Right common carotid artery plus branches (tissue), 1 donor: ENCODE measurements around a stretch of chr9.

DNA sequence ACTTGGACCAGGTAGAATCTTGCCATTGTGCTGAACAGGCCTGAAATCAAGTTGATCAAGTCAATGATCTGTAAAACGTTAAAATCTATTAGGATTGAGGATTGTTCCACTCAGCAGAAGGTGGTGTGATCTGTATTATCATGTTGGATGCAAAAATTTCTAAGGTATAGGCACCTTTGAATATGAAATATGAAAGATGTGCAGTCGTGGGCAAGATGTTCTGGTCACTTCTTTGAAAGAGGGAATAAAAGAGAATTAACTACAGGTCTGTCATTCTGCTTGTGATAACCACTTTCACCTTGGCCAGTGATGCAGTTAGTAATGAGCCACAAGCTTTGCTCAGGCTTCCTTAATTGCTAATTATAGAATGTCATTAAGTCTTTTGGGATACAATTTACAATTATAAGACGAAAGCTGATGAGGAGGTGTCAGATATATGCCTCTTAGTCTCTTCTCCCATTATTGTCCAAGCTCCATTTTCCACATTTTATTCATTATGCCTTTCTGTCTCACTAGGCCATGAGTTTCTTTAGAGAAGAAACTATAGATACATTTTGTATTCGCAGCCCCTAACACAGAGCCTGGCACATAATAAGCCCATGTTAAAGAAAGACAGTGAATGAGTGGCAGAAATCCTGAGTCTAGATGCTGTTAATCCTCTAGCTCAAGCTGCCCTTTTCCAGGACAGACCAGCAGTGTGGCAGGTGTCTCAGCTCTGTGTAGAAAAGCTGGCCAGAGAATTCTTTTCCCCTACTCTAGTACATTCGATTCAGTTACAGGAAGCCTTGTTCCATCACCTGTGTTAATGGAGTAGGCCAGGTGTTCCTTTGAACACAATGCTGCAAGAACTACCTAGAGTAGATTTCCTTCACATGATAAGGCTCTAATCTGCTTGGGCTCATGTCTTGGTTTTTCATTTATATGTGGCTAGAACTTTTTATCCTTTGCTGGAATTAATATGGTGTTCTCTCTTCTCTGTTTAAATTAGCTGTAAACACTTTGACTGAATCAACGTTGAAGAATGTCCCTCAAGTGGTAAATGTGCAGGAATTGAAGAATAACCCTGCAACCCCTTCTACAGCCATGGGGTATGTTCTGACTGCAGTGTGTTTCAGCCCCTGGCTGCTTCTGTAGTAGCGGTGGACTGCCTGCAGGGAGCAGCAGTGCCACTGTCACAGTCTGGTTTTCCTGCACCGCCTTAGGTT is 52.3 kb downstream of the NUP214 start:
- PRO-cap, result no peak

DNA sequence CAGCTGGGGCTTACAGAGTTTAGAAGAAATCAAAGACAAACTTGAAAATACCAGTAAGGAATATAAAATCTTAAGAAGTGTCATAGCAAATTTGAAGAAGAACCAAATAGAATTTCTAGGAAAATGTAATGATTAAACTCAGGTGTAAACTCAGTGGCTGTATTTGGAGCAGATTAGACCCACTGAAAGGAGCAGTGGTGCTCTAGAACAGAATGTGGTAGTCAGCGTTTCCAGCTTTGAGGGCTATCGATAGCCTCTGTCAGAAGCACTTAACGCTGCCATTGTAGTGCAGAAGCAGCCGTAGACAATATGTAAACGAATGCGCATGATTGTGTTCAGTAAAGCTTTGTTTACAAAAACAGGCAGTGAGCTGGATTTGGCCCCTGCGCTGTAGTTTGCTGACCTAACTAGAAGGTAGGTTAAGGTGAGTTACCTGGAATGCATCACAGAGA is 72.1 kb downstream of the FAM78A start:
- PRO-cap, result no peak

GRCh38 chr9:131214631-131215525 is 61.4 kb downstream of the FAM78A start:
- PRO-cap, result no peak

- PRO-cap, result no peak
Measured at GRCh38 chr9:131263977-131264629, 12.2 kb downstream of the FAM78A start.

DNA sequence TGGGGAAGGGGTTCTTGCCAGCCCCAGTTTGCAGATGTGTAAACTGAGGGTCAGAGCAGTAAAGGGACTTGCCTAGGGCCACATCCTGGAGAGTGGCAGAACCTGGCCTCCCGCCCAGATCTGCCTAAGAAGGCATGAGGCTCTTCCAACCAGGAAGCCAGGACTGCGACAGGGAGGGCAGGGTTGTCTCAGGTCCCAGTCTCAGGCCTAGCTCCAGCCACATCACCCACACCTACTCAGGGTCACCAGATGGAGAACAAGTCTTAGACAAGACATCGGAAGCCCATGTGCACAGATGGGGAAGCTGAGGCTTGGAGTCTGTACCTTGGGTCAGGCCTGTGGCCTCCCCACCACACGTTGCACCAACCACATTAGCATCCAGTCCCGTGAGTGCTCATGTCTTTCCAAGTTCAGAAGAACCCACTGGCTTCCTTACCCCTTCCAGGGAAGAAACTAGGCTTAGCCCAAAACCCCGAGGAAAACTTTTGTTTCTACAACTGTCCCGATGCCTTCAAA is 2.4 kb downstream of the FAM78A start:
- PRO-cap, result no peak

DNA sequence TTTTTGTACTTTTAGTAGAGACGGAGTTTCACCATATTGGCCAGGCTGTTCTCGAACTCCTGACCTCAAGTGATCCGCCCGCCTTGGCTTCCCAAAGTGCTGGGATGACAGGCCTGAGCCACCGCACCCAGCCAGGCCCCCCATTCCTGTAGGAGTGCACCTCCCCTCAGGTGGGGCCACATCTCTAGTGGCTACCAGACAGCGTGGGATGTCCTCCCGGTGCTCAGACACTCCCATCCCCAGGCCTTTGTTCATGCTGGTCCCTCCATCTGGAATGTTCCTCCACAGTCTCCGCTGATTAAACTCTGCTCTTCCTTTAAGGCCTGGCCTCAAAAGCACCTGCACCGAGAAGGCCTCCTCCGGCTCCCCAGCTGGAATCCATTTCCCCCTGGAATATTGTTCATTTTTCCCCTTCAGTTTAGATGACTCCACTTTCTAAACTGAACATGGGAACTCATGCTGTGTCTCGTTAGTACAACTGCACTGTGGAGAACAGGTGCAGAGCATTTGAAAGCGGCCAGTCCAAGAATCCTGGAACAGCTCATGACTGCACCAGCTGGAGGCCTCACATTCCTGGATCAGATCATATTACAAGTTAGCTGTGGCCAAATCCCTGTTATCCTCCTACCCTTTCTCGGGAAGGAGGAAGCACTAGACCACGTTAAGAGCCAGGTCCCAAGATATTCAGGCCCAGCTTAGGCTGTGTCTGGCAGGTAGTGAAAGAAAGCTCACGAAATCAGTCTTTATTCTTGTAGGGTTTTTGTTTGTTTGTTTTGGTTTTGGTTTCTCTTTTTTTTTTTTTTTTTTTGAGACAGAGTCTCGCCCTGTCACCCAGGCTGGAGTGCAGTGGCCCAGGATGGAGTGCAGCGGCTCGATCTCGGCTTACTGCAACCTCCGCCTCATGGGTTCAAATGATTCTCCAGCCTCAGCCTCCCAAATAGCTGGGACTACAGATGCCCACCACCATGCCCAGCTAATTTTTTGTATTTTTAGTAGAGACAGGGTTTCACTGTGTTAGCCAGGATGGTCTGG is 10.8 kb upstream of the PRRC2B start:
- PRO-cap, result no peak

GRCh38 chr9:131393567-131393917 is 344 bp upstream of the PRRC2B start:
- PRO-cap, result bidirectional peak, plus-strand start at chr9:131394046, minus-strand start at chr9:131393779

DNA sequence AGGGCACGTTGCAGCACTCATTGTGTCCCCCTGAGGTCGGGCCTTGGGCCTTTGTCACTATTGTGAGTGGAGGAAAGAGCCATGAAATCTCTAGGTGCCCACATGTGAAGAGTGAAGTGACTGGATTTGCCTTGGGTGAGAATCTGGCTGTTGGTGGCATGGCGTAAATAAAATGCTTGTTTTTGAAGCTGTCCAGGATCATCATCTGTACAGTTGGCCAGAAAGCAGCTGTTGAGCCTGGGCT is 27.6 kb downstream of the PRRC2B start:
- PRO-cap, result no peak

GRCh38 chr9:131432378-131433118 is 38.7 kb downstream of the PRRC2B start:
- PRO-cap, result no peak

- PRO-cap, result no peak
Measured at GRCh38 chr9:131446885-131447527, 53.1 kb downstream of the PRRC2B start.

GRCh38 chr9:131500343-131500846 is 2.3 kb upstream of the POMT1 start:
- PRO-cap, result no peak

- PRO-cap, result no peak
Measured at GRCh38 chr9:131529658-131530406, 1.2 kb downstream of the UCK1 start.

GRCh38 chr9:131588611-131589223 is 43.4 kb downstream of the PRRT1B start:
- PRO-cap, result no peak

DNA sequence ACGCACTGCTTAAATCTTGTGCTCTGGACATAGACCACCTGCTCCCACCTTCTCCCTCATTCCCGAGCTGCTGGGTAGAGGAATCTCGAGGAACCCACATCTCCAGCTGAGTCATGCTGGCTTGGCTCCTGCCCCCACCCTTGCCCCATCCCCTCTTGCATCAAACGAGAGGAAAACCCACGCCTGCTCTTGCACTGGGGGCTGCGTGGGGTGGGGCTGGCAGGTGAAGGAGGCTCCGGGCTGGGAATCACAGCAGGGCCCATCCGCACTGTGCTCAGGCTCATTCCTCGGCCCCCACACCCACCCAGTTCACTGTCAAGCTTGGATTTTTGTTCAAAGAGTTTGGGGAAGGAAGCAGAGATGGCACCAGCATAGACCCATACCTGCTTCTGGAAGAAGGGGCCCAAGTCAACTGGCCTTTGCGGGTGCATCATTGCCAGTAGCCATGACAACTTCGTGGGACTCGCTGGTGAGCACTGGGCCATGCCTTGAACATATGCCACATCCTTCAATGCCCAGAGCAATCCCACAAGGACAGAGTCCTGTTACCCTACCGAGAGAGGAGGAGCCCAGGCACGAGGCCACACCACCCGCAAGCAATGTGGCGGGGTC is 48.3 kb downstream of the PRRT1B start:
- PRO-cap, result no peak

DNA sequence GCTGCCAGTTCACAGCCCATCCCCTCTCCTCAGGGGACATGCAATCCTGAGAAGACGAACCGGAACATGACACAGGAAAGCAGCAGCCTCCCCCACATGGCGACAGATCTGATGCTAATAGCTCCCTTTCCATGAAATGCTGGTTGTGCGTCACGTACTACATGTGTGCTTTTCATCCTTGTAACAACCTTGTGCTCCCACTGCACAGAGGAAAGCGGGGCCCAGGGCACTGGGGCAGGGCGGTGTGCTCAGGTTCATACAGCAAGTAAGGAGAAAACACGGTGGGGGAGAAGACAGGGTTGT is 67.6 kb downstream of the PRRT1B start:
- PRO-cap, result no peak

GRCh38 chr9:131619362-131619831 is 74.1 kb downstream of the PRRT1B start:
- PRO-cap, result no peak

DNA sequence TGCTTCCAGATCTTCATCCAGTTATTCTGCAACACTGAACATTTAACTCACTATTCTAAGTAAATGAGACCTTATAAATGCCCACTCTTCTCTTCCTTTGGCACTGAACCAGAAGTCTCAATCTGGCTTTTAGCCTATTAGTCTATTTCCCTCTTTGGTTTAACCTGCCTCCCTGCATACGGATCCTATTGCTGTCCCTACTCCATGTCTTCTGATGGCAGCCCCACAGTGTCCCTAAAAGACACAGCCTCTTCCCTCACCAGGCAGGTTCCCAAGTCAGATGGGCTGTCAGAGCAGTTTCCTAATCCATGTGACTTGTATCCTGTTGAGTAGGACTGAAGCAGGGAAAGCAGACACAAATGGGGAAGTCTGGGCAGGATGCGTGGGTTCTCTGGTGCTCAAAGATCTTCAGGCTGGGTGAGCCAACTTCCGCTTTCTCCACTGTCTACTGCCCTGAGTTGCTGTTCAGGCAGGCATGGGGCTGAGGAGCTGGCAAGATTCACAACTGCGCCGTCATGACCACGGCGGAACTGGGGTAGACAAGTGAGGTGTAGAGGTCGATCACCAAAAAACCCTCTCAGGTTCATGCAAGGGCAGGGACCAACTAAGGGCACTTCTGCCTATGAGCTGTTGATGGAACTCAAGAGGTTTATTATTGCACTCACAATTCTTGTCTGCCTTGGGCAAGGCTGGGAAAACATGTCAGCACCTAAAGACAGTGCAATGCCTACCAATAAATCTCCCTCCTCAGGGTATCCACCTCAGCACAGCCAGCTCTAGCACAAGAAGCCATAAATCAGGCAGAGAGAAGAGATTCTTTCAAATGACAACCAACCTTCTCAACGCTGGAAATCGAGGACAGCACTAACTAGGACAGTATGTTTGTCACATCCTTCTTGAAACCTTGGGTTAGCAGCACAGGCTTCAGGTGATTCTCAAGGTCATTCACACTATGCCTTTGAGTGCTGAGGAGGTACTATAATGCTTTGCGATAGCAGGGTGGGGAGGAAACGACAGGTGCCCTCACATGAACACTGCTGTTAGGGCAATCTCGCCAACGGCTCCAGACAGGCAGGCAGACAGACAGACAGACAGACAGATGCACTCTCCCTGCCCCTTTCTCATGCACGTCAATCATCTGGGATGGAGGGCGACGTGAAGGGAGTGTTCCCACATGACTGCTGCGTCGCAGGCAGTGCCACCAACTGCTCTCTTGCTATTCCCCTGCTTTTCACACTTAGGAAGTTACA is 83.3 kb downstream of the RAPGEF1 start:
- PRO-cap, result bidirectional peak, plus-strand start at position 441 of the sequence, minus-strand start at position 213 of the sequence

- PRO-cap, result no peak
Measured at GRCh38 chr9:131711982-131712343, 27.9 kb downstream of the RAPGEF1 start.

DNA sequence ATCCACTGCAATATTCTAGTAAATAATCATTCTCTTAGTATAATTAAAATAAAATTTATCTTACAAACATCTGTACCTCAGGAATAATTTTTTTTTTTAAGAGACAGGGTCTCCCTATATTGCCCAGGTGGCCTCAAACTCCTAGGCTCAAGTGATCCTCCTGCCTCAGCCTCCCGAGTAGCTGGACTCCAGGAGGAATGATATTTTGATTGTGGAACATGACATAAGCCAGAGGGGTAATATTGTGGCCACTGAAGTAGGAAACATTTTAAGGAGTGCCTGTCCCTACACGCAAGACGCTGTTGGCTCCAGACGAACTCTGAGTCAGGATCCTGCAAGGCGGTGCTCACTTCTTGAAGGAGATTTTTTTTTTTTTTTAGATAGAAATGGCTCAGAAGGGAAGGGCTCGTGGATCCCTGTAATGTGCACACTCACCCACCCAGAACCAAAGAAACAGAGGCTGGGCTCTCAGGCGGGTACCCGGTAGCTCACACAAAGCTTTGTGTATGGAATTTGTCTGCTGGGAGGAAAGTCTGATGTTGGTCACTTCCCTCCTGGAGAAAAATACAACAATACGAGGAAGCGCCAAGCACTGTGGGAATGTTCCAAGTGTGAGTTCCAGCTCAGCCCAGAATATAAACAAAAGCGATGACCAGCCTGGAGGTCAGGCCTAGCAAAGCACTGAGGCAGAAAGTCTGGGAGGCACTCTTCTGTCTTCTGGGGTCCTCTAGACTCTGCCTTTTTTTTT is 25.7 kb downstream of the RAPGEF1 start:
- PRO-cap, result bidirectional peak, plus-strand start at position 636 of the sequence, minus-strand start at position 321 of the sequence

GRCh38 chr9:131744043-131744913 is 4.4 kb upstream of the RAPGEF1 start:
- PRO-cap, result no peak